Glomerular endothelial cell (primary cell): ENCODE measurements around the genes FXYD5, RBM42 and POLR2I.

DNA sequence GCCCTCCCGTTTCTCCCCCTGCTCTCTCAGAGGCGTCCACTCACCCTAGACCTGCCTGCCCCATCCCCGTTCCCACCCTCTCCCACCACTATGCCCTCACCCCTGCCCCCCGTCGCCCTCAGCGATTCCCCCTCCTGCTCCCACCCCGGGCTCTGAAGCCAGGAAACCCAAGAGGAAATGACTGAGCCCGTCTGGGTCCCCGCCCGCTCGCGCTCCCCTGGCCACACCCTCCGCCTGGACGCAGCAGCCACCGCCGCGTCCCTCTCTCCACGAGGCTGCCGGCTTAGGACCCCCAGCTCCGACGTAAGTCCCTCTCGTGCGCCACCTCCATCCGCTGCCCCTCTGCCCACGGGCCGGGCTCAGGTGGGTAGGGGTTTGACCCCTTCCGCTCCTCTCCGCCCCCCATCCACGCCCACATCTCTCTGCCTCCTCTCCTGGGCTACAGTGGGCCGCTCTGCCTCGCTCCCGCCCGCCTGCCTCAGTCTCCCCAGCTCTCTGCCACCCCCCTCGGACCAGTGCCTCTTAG is at the start of gene FXYD5:
Gene FXYD5, plus strand, starts transcription at position 229 of the 526 bp plus-strand sequence.
- RAMPAGE, long total RNA: start-site peak on the plus strand centred at position 243 of the sequence, 59 bp wide, 2,488 and 3,440 reads in 2 replicates

DNA sequence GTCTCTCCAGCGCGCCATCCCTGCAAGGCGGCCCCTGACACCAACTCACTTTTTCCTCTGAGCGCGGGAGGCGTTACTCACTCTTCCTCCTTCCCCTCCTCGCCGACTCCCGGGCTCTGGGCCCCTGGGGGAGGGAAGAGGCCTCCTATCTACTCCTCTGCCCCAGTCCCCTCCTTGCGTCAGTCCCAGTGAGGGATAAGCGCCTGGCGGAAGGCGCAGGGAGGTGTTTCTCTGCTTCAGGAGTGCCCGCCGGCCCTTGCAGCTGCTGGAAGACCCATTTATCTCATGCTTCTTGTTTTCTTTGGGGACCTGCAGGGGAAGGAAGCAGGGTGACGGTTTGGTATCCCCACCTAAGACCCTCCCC is 480 bp downstream of the FXYD5 start:
- RAMPAGE, long total RNA: no peak

DNA sequence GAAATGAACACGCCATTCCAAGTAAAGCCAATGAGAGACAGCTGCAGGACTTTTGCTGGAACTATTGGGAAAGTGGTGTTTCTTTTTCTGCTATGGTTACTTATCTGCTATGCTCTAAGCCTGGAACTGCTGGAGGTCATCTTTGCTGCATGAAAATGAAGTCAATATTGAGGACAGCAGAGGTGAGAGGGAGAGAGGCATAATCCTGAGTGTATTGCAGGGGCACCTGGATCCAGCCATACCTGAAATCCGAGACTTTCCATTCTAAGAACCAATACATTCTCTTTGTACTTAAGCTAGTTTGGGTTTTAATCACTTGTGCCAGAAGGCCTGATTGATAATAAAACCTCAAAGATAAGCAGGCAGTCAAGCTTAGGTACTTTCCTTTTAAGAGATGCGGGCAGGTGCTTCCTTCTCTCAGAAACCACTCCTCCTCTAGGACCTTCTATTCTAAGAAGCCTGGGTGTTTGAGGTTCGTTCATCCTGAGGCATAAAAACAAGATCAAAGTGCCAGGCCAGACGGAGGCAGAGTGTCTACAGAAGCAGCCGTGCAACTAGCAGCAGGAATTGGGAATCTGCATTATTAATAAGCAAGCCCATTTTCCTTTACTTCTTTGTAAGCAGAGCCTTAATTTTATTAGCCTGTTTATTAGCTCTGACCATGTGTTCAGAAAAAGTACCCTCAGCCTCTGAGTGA is 22.2 kb downstream of the FAM187B start:
- RAMPAGE, long total RNA: no peak

DNA sequence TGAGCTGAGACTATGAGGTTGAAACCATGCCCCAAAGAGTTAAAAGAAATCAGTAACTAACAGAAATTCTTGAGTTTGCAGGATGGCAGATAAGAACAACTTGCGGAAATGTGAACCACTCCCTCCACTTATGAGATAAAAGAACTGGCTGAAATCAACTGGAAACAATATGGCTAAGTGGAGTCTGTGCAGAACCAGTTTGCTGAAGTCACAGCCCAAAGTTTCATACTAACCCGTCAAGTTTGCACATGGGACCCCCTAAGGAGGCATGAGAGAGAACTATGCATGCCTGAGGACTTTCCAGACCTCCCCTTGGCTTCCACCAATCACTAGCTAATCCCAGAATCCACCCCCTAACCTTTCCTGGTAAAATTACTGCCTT is 8.0 kb downstream of the FAM187B start:
- RAMPAGE, long total RNA: no peak

GRCh38 chr19:35267939-35268159 is 913 bp upstream of the USF2 start:
- RAMPAGE, long total RNA: no peak

- RAMPAGE, long total RNA: no peak
Measured at GRCh38 chr19:35268233-35268317, 687 bp upstream of the USF2 start.

GRCh38 chr19:35277457-35278119 is 4.7 kb upstream of the HAMP start:
- RAMPAGE, long total RNA: no peak

DNA sequence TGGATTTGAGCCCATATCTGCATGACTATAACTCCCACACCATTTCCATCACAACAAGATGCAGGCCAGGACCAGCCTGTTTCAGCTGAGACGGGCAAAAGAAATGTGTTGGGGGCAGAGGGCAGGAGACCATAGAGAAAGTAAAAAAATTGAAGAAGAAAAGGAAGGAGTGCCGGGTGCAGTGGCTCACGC is 690 bp upstream of the FFAR2 start:
- RAMPAGE, long total RNA: no peak

DNA sequence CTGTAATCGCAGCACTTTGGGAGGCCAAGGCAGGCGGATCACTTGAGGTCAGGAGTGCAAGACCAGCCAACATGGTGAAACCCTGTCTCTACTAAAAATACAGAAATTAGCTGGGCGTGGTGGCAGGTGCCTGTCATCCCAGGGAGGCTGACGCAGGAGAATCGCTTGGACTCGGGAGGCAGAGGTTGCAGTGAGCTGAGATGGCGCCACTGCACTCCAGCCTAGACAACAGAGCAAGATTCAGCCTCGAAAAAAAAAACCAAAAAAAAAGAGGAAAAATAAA is 453 bp upstream of the FFAR2 start:
- RAMPAGE, long total RNA: no peak

- RAMPAGE, long total RNA: no peak
Measured at GRCh38 chr19:35508947-35509654, 4.3 kb downstream of the DMKN start.

DNA sequence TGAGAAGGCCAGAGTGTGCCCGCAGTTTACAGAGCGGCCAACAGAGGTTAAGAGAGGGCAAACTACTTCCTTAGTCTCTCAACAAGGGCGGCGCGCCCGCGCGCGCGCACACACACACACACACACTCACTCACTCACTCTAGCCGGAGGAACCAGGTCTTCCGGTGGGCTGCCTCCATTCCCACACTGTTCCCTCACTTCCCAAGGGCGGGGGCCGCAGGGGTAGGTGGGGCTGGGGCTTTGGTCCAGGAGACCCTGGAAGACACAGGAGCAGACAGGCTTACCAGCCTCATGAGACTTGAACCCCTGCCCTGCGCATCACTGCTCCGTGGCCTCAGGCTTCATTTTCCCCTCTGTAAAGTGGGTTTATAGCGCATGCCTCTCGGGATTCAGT is 828 bp downstream of the GAPDHS start:
- RAMPAGE, long total RNA: no peak

DNA sequence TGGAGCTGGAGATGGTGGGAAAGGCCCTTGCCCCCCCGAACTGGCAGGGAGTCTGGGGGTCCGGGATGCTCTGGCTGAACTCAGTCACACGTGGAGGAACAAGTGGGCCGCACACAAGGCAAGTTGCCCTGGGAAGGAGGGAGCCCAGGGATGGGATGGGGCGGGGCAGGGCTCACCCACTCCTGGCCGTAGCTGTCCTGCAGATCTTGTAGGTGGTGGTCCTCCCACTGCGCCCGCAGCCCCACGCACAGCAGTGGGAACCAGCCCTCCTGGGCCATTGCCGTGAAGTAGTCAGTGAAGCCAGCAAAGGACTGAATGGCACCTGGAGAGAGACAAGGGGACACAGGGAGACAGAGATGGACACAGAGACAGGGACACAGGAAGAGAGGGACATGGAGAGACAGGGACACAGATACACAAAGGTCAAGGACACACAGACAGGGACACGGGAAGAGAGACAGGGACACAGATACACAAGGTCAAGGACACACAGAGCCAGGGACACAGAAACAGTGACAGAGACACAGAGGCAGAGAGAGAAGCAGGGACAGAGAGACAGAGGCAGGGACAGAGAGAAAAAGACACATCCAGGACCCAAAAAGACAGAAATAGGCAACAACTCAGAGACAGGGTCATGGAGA is 7.6 kb downstream of the TMEM147 start:
- RAMPAGE, long total RNA: no peak

- RAMPAGE, long total RNA: no peak
Measured at GRCh38 chr19:35596543-35596931, 10.6 kb downstream of the PMIS2 start.

- RAMPAGE, long total RNA: start-site peak on the plus strand at chr19:35629058-35629079, 269 and 156 reads in 2 replicates
Measured at GRCh38 chr19:35628223-35629366, at the start of gene RBM42. RBM42 (plus strand) TSS chr19:35629036.

GRCh38 chr19:35719251-35719810 is 1.5 kb downstream of the KMT2B start:
- RAMPAGE, long total RNA: no peak

DNA sequence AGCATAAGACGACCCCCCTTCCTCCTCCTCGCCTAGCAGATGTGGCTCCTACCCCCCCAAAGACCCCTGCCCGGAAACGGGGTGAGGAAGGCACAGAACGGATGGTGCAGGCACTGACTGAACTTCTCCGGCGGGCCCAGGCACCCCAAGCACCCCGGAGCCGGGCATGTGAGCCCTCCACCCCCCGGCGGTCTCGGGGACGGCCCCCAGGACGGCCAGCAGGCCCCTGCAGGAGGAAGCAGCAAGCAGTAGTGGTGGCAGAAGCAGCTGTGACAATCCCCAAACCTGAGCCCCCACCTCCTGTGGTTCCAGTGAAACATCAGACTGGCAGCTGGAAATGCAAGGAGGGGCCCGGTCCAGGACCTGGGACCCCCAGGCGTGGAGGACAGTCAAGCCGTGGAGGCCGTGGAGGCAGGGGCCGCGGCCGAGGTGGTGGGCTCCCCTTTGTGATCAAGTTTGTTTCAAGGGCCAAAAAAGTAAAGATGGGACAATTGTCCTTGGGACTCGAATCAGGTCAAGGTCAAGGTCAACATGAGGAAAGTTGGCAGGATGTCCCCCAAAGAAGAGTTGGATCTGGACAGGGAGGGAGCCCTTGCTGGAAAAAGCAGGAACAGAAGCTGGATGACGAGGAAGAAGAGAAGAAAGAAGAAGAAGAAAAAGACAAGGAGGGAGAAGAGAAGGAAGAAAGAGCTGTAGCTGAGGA is 2.2 kb downstream of the KMT2B start:
- RAMPAGE, long total RNA: no peak

DNA sequence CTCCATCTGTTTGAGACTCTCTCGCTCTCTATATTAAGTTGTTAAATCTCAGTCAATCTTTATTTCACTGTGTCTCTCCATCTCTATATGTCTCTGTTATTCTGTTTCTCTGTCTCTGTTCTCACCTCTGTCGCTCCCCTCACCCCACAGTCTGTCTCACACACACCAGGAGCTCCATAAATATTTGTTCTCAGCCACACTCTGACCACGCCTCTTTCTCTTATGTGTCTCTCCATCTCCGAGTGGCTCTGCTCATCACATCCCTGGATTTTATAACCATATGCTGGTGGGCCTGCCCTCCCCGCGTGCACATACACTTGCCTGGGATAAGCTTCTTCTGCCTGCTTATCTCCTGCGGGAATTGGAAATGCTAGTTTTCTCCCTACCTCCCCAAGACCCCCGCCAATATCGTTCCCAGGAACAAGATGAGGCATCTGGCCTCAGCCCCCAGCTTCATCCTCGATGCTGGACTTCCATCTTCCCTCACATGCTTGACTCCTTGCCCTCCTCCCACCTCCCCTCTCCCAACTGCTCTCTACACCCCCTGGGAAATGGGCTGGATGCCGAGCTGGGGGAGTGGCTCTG is 2.0 kb upstream of the KIRREL2 start:
- RAMPAGE, long total RNA: no peak

DNA sequence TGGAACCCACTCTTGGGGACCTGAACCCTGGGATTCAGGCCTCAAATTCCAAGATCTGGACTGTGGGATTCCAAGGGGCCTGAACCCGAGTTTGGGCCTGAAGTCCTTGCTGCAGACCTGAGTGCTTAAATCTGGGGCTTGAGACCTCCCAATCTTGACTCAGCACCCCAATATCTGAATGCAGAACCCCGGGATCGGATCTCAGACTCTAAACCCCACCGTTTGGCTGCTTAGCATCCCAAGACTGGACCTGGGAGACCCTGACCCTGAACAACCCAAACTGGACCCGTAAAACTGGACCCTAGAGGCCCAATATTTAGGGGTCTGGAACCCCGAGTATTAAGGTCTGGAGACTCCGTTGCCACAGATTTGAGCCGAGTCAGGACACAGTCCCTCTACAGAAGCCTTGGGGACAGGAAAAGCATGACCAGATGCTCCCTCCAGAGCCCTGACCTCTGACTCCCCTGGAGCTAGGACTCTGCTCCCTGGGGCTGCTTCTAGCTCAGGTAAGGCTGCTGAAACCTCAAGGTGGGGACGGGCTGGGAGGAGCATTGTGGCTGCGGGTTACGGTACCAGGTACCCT is 967 bp downstream of the LRFN3 start:
- RAMPAGE, long total RNA: no peak

GRCh38 chr19:36100970-36101378 is 10.0 kb upstream of the OVOL3 start:
- RAMPAGE, long total RNA: no peak

DNA sequence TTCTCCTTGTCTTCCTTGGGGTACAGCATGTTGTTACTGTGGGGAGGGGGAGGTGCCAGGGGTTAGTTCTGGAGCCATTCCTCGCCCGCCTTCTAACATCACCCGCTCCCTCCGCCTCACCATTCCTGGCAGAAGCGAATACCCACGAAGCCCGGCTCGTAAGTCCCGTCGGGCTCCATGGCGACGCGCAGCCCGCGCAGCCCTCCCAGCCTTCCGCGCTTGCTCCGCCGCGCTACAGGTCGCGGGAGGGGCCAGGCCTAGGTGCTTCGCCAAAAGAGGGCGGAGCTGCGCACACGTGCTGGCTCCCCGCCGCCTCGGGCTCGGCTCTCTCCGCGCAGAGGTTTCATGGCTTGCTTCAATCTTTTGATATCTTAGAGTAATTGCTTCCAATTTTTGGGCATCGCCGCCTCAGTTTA is at the start of gene POLR2I:
Gene POLR2I, minus strand, starts transcription at position 198 of the 416 bp plus-strand sequence.
- RAMPAGE, long total RNA: start-site peak on the minus strand centred at position 223 of the sequence, 73 bp wide, 182 and 267 reads in 2 replicates